Tibial artery (tissue), 1 donor: ENCODE measurements around the genes LCN15, PHPT1, MAMDC4 and ENTPD2.

- PRO-cap = no peak
These were observed 2.8 kb upstream of the LCN8 start for GRCh38 chr9:136760640-136761408.

- PRO-cap = no peak
These were observed at the start of gene LCN15 for GRCh38 chr9:136764334-136764784. TSS of gene LCN15 (minus strand) at chr9:136764518.

GRCh38 chr9:136823220-136823745 lies 15.5 kb downstream of the RABL6 start:
- PRO-cap = no peak

DNA sequence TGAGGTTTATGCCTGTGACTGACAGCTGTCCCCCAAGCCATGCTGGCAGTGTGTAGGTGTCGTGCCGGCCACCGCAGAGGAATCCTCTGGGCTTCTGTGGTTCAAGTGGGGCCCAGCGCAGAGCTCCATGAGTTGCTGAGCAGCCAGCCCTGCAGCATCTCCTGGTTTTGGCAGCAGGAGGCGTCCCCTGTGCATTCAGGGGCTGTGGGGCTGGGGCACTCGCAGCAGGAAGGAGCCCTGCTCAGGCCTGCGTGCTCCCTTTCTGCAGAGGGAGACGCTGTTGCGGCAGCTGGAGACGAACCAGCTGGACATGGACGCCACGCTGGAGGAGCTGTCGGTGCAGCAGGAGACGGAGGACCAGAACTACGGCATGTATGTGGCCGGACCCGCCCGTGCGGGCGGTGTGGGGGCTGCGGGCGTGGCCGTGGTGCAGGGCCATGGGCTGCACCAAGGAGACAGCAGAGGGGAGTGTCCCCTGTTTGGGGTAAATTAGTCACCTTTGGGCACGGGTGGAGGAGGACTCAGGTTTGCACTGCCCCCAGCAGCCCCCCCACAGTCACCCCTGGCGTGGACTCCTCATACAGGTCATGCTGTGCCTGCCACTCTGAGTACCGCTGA lies 6.7 kb upstream of the AJM1 start:
- PRO-cap = no peak

DNA sequence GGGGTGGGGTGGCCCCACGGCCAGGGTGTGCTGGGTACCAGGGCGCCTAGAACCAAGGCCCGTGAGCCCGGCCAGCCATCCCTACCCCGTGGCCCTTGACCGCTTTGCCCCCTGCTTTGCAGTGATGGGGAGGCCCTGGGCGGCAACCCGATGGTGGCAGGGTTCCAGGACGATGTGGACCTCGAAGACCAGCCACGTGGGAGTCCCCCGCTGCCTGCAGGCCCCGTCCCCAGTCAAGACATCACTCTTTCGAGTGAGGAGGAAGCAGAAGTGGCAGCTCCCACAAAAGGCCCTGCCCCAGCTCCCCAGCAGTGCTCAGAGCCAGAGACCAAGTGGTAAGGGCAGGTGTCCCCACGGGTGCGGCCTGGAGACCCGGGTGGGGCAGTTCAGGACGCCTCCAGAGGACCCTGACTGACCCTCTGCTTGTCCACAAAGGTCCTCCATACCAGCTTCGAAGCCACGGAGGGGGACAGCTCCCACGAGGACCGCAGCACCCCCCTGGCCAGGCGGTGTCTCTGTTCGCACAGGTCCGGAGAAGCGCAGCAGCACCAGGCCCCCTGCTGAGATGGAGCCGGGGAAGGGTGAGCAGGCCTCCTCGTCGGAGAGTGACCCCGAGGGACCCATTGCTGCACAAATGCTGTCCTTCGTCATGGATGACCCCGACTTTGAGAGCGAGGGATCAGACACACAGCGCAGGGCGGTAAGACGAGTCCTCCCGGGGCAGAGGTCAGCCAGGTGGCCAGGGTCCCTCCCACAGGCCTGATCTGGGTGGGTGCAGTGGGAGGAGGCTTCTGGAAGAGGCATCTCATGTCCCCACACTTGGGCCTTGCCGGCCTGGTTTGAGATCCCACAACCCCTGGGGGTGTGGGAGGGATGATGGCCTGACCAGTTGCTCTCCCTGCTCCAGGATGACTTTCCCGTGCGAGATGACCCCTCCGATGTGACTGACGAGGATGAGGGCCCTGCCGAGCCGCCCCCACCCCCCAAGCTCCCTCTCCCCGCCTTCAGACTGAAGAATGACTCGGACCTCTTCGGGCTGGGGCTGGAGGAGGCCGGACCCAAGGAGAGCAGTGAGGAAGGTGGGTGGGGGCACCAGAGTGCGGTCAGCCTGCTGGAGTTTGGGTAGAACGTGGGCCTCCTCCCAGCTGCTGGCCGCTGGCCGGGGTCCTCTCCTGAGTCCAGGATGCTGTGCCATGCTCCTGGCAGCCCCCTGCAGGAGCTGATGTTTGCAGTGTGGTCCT lies 3.1 kb upstream of the AJM1 start:
- PRO-cap = no peak

DNA sequence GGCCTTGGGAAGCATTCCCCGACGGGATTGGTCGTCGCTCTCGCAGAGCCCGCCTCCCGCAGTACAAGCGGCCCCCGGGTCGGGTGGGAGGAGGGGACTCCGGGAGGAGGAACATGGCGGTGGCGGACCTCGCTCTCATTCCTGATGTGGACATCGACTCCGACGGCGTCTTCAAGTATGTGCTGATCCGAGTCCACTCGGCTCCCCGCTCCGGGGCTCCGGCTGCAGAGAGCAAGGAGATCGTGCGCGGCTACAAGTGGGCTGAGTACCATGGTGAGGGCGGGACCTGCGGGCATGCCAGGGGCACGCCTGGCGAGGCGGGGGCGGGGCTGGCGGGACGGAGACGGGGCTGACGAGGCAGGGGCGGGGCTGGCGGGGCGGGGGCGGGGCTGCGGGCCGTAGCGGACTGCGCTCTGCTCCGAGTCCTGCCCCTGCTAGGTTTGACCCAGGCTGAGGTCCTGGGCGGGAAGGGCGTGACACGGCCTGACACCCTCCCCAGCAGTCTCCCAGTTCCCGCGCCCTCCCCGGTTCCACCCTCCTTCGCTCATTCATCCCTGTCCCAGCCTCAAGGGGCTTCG lies at the start of gene PHPT1:
PHPT1 (plus strand) TSS at position 92 of the 578 bp plus-strand sequence.
- PRO-cap = bidirectional peak, plus-strand start at position 93 of the sequence, minus-strand start outside the sequence; bidirectional peak, plus-strand start at position 372 of the sequence, minus-strand start at position 226 of the sequence

GRCh38 chr9:136852283-136852543 lies at the start of gene MAMDC4:
TSS of gene MAMDC4 (plus strand) at chr9:136852346.
- PRO-cap = no peak

DNA sequence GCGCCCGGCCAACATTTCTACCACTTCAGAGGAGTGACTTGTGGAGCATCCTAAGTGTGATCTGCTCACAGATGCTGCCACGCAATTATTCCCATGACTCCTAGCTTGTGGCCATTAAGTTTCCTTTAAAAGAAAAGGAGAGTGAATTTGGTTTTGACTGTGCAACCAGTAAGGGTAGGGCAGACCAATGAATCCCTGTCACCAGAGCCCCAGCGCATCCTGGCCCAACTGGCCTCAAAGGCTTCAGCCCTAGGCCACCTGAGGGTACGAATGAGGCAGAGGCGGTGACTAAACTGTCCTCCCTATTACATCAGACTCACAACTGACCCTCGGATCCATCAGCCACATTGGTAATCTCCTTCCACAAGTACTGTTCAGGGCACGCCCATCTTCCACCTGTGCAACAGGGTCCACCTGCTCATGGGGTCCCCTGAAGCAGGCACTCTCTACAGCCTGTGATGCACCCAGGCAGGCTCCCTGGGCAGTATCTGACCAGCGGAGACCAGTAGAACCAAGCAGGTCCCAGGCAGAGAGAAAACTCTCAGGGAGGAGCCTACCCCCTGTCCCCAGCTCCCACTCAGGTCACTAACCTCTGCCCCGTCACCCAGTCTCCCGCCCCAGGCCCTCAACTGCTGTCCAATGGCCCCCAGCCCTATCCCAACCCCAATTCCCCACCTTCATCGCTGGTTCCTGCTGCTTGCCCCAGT lies 1.0 kb downstream of the EDF1 start:
- PRO-cap = no peak

- PRO-cap = no peak
These were observed 2.1 kb downstream of the FBXW5 start for GRCh38 chr9:136942058-136943135.

DNA sequence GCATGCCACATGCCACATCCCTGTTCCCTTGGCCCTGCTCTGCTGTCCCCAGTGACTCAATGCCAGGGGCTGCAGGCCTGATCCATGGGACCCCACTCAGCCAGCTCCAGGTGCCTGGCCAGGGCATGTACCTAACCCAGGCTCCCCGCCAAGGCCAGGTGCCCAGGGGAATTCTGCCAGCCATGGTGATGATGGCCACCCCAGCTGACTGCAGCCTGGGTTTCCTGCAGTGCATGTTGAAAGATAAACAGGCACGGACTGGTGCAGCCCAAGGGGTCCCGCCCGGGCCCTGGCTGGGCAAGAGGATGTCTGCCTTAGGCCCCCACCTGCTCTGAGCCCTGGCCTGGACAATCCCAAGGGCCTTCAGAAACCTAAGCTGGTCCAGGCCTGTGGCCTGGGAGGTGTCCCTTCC lies 1.2 kb downstream of the ABCA2 start:
- PRO-cap = no peak

GRCh38 chr9:137035179-137035594 lies 3.3 kb upstream of the FUT7 start:
- PRO-cap = no peak

DNA sequence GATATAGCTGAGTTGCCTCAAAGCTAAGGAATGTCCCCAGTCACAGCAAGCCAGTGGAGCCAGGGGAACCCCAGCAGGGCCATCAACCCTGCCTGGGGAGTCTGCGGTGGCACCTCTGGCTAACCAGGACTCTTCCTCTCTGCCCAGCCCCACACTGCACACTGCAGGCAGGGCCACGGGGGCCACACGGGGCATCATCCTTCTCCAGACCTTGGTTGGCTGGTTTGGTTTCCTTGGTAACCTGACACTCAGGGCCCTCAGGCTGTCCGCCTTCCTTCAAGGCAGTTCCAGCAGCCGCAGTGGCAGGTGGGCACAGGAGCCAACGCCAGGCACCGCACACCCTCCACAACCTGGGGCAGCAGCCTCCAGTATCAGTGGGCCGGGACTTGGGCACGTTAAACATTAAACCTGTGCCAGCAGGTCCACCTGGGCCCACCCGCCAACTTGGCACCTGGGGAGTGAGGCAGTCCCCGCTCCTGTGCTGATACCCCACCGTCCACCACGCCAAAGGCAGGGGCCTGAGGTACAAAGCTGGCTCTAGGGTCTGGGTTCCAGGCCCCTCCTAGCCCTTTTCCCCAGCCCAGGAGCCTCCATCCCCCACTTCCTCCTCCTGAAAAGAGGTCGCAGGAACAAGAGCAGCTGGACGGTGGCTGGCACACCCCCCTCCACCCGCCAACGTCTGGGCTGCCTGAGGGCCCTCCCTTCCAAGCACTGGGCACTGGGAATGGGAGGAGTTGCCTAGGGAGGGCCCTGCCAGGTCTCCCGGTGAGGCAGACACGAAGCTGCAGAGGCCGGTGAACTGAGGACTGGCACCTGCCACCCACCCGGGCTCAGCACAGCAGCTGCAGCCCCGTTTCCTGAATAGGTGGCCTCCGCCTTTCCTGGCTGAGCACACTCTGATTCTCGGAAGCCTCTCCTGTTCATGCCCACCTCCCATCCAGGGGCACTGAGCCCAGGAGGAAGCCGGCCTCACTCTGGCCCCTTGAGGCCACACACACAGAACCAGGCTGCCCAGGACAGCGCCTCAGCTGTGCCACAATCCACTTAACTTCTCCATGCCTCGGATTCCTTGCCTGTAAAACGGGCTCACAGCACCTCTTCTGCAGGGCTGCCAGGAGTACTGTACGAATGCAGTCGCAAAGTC lies 1.7 kb downstream of the NPDC1 start:
- PRO-cap = no peak

- PRO-cap = unidirectional peak, plus-strand start at chr9:137045569
These were observed 655 bp downstream of the NPDC1 start for GRCh38 chr9:137045075-137045968.

GRCh38 chr9:137053605-137054572 lies at the start of gene ENTPD2:
TSS of gene ENTPD2 (minus strand) at chr9:137054061.
- PRO-cap = unidirectional peak, plus-strand start at chr9:137054193

DNA sequence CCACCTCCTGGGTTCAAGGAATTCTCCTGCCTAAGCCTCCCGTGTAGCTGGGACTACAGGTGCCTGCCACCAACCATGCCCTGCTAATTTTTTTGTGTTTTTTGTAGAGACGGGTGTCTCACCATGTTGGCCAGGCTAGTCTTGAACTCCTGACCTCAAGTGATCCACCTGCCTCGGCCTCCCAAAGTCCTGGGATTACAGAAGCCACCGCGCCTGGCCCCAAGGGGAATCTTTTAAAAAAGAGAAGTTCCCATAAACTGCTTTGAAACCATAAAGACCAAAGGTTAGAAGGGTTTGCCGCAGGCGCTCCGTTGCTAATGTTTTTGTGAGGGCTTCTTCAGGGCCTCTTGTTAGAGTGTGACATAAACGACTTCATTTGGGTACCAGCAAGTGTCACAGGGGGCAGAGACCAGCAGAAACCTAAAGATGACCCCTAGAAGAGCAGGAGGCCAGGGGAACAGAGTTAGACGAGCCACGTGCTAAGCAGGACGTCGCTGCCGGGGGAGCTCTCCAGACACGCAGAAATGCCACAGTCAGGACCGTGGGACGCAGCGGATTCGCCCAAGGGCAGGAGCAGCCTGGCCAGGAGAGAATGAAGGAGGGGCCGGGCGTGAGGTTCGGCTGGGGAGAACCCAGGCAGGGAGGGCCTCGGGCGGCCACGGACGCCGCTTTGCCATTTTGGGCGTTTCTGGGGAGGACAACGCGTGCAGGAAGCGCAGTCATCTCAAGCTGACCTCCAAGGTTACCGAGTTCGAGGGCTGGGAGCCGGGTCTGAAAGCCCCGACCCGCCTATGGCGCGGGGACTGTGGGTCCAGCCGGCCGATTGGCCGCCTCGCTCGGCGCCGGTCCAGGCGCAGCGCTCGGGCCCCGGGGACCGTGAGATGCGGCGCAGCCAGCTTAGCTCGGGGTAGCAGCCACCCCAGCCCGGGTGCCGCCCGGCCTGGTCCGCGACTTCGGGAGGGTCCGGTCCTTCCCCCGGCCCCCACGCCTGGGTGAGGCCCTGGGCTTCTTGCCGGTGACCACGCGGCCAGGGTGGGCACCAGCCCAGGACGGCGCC lies 999 bp upstream of the MAN1B1 start:
- PRO-cap = bidirectional peak, plus-strand start at position 879 of the sequence, minus-strand start at position 559 of the sequence

DNA sequence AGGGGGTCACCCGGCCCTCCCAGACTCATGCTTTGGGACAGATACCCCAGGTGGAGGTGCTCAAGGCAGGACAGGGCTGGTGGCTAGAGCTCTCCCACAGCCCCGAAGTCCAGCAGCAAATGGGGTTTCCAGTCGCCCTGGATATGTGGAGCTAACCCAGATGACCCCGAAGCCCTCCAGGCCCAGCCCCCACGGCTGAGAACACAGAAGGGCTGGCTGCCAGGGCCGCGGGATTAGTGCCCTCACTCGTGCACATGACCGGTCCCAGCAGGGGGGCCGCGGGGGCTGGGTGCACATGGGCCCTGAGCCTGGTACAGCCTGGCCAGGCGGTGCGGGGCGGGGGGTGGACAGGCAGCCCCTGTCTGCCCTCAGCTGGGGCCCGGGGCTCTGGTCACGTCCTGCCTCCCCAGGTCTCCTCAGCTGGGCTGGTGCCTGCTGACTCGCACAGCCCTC lies 5.9 kb downstream of the SSNA1 start:
- PRO-cap = no peak

DNA sequence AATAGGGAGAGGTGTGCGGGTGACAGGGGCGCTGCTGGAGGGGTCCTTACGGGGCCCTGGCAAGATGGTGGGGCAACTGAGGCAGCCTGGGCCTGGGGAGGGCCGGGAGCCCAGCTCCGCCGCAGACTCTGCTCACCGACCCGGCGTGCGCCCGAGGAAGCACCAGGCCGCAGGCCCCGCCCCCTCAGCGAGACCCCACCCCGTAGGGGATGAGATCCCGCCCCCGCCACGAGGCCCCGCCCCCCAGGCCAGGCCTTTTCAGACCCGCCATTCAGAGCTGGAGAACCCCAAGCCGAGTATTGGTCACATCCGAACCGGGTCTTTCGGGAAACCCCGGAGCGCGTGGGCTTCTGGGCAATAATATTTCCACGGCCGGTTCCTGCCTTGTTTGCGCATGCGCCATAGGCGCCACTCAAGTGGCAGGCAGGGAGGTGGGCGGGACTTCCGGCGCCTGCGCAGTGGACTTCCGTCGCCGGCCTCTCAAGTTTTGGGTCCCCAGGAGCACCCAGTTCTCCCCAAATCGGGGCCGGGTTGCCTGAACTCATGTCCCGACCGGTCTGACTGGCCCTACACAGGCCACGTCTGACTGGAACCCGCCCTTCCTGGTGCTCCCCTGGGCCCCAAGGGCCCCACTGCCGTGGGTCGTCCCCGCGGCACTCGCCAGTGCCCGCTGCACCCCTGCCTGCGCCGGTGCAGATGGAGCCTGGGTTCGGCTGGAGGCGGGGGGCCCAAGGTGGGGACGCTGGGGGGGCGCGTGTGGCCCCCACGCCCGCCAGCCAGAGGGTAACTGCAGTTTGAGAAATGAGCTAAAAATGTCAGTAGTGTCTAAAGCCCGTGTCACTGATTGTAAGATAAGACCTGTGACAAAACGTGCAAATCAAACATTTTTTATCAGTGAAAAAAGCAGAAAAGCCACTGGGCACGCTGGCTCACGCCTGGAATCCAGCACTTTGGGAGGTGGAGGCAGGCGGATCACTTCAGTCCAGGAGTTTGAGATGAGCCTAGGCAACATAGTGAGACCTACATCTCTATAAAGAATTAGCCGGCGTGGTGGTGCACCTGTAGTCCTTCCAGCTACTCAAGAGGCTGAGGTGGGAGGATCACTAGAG lies 1.4 kb upstream of the CYSRT1 start:
- PRO-cap = bidirectional peak, plus-strand start at position 441 of the sequence, minus-strand start at position 130 of the sequence

GRCh38 chr9:137234886-137235602 lies 4.3 kb downstream of the SLC34A3 start:
- PRO-cap = no peak

- PRO-cap = no peak
These were observed 3.0 kb upstream of the TUBB4B start for GRCh38 chr9:137237966-137238652.

GRCh38 chr9:137243877-137244714 lies 3.0 kb downstream of the TUBB4B start:
- PRO-cap = no peak